Ureter (tissue), 1 donor: ENCODE data around the gene FOXQ1.

GRCh38 chr6:296683-297271 is 4.5 kb downstream of the DUSP22 start:
- PRO-cap: no peak

DNA sequence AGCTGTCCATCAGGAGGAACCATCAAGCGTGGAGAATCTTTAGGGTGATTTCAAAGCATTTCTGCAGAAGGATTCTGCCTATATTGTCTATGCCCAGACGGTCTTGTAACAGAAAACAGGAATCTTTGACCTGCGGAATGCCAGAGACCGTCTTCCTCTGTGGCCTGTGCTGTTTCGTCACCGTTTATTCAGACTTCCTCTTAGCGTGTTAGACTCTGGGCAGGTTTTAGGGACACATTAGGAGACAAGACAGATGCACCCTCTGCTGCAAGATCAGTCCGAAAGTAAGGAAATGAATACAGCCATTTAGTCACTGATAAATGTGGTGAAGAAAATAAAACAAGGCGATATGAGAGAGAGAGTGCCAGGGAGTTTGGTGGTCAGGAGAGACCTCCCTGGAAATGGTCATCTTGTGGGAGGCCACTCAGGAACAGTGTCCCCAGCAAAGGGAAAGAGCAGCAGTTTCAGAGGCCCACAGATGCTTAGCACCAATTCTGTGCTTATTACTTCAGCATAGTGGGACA is 6.4 kb downstream of the DUSP22 start:
- PRO-cap: no peak

- PRO-cap: no peak
Measured at GRCh38 chr6:337617-338347, 45.5 kb downstream of the DUSP22 start.

GRCh38 chr6:387973-388843 is 3.3 kb upstream of the IRF4 start:
- PRO-cap: no peak

DNA sequence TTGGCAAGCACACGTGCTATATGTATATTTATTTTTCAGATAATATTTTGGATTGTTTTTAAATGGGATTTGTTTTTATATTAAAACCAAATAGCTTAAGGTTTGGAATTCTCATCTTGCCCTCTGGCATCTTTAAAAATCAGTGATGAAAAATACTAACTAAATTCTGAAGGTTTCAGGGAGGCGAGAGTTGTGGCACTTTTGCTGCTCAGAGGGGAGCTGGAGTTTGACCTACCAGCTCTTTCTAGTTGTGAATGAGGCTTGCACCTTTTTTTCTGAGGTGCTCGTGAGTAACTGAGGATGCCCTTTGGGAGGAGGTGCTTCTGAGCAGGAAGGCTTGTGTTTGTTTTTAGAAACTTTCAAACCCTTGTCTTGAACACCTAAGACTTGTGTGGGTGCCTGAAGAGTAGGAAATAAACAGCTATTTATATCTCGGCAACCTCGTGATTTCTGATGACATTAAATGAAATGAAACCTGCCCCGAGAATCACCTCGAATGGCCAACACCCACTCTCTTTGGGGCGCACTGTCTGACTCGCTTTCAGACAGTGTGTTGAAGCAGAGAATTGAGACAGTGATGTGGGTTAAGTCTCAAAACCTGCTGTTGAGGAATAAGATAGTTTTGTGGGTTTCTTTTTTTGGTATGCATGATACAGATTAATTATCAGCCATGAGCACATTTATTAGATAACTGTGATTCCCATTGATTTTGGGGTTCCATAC is 8.2 kb downstream of the IRF4 start:
- PRO-cap: no peak

- PRO-cap: no peak
Measured at GRCh38 chr6:410226-411163, 18.9 kb downstream of the IRF4 start.

- PRO-cap: no peak
Measured at GRCh38 chr6:487867-488389, 96.4 kb downstream of the IRF4 start.

DNA sequence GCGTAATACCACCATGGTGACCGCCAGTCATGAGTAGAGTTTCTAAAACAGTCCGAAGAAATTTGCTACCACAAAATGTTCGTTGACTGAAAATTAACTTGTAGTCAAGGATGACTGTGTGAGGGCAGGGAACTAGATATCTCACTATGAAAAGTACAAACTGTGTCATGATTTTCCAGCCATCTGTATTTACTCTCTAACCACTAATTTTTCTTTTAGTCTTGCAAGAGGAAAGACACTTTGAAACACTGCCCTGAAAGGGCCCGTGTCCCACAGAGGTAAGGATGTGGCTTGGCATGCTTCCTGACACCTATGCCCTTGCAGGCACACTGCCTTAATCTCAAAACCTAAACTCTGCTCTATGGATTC is 99.7 kb downstream of the IRF4 start:
- PRO-cap: no peak

GRCh38 chr6:562127-562672 is 94.7 kb downstream of the HUS1B start:
- PRO-cap: no peak

GRCh38 chr6:582385-582817 is 74.5 kb downstream of the HUS1B start:
- PRO-cap: no peak

DNA sequence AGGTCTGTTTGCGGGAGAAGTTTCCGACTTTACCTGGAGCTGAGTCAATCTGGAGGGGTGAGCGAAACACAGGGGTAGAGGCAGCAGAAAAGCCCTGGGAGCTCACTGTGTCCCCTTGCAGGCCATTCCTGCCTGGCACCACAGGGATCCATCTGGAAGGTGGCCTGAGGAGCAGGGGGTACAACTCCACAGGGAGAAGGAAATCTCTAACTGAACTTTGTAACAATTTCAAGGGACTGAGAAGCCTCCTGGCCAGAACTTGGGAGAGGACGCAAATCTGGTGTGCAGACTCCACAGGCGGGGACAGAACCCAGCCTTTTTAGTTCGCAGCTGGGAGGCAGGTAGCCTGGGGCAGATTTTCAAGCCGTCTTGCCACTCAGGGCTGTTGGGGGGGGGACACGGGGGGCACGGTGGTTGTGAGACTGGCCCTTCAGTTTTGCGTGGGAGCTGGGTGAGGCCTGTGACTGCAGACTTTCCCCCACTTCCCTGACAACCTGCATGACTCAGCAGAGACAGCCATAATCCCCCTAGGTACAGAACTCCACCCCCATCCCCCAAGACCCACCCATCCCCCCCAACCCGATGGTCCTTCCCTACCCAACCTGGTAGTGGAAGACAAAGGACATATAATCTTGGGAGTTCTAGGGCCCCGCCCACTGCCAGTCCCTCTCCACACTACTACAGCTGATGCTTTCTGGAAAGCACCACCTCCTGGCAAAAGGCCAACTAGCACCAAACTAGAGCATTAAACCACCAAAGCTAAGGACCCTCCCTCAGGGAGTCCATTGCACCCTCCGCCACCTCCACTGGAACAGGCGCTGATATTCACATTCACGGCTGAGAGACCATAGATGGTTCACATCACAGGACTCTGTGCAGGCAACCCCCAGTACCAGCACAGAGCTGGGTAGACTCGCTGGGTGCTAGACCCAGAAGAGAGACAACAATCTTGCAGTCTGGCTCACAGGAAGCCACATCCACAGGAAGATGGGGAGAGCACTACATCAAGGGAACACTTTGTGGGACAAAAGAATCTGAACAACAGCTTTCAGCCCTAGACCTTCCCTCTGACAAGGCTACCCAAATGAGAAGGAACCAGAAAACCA is 3.1 kb upstream of the HUS1B start:
- PRO-cap: no peak

- PRO-cap: no peak
Measured at GRCh38 chr6:719368-719850, 26.5 kb upstream of the EXOC2 start.

DNA sequence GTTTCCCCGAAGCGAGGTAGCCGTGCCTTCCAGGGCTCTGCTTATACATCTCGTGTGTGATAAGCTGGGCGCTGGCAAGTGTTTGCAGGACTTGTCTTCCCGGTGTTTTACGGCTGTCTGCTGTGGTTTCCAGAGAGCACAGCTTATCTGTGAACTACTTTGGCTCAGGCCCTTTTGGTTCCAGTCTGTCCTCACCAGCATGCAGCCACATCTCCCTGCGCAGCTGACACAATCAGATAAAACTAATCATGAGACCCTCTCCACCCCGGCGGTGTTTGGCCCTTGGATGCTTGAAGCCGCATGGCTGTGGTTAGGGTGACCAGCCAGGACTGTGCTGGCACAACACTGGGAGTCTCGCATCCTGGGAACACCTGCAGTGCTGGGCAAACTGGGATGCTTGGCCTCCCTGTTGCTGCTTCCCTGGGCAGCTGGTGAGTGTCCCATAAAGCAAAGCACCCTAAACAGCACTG is 241.8 kb upstream of the FOXQ1 start:
- PRO-cap: no peak

DNA sequence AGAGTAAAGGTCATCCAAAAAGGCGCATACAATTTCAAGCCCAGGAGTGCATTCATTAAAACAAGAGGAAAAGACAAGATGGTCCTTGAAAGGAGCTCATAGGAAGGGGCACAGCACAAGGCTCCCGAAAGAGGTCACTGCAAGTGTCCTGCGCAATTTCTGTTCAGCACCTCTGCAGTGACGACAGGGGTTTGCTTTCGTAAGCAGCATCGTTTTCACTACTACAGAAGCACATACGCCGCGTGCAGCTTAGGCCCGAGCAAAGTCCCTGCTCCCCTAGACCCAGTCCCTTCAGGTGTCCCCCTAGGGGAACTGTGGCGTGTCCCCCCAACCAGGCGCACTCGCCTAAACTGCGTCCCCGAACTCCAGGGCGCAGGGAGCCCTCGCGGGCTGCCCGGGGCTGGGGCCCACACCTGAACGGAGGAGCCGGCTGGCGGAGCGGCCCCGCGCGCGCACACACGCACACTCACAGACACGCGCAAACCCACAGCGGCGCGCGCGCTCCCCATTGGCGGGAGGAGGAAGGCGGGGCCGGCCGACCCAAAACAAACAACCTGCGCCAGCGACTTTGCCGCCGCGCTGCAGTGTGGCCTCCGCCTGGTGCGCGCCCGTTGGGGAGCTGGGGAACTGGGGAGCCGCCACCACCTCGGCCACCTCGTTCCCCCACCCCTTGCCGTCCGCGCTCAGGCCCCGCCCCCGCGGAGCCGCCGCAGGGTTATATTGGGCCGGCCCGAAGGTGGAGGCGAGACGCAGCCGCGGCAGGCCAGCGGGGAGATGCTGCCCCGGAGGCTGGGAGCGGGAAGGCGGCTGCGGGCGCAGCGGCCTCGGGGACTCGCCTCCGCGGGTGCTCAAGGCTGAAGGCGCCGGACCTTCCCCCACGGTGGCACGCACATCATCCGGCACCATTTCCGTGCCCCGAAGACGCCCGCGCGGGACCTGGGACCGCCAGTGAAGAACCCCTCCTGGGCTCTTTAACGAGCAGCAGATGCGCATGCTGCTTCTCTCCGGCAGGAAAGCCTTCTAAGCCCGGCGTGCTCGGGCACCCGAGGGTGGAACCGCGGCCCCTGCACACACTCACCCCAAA is at the start of gene FOXQ1:
FOXQ1 (plus strand) TSS at position 745 of the 1,084 bp plus-strand sequence.
- PRO-cap: bidirectional peak, plus-strand start at position 745 of the sequence, minus-strand start at position 421 of the sequence

- PRO-cap: unidirectional peak, minus-strand start at chr6:1313783
Measured at GRCh38 chr6:1313054-1314171, 1.5 kb downstream of the FOXQ1 start.

- PRO-cap: no peak
Measured at GRCh38 chr6:1334525-1335310, 22.8 kb downstream of the FOXQ1 start.

DNA sequence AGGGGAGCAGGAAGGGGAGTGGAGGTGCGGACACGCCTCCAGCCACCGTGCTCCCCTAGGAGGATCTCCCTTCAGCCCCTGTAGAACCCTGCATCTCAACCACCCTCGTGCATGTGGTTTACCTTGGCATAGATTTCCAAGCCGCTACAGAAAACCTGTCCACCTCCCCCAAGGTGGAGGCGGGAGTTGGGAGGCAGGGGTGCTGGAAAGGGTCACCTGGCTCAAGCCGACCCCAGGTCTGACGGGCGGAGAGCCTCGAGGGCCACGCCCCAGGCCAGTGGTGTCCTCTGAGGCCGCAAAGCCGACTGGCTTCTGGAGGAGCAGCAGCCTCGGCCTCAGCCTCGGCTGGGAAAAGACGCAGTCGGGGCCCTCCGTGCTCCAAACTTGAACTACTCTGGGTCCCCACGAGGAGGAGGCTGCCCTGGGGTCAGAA is 6.4 kb upstream of the FOXF2 start:
- PRO-cap: no peak

DNA sequence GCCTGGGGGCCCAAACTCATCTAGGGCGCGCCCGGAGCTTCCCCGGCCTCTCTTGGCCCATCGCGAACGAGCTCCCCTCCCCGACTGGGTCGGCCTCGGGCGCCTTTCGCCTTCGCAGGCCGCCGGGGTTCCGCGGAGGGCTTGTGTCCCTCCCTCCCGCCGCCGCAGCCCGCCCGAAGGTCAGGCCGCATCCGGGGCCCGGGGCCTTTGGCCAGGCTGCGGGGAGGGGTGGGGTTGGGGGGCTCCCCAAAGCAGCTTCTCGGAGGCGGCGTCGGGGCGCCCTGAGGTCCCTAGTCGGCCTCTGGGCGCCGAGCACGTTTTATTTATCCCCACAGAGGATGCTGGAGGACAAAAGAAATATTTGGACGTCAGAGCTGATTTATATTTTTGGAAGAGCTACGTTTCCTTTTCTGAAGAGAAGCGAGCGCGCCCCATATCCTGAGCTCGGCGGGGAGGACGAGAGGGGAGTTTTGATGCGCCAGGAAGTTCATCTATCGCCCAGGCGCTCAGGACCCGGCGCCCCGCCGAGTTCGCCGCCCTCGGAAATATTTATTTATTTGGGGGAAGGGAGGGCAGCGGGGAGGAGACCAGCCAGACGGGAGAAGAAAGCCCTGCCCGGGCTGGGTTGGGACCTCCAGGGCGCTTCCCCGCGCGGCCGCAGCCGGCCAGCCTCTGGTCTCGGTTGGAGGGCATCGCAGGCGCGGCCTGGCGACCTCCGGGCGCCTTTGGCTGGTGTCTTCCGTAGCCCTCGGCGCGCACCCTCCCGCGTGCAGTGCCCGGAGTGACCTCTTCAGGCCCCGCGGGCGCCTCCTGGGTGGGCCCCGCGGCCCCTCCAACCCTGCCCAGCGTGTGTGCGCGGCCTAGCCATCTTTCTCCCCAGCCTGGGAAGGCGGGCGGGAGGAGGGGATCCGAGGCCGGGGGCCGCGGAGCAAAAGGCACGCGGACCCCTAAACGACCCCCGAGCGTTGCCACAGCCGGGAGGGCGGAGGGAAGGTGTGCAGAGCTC is 5.6 kb upstream of the FOXF2 start:
- PRO-cap: no peak

DNA sequence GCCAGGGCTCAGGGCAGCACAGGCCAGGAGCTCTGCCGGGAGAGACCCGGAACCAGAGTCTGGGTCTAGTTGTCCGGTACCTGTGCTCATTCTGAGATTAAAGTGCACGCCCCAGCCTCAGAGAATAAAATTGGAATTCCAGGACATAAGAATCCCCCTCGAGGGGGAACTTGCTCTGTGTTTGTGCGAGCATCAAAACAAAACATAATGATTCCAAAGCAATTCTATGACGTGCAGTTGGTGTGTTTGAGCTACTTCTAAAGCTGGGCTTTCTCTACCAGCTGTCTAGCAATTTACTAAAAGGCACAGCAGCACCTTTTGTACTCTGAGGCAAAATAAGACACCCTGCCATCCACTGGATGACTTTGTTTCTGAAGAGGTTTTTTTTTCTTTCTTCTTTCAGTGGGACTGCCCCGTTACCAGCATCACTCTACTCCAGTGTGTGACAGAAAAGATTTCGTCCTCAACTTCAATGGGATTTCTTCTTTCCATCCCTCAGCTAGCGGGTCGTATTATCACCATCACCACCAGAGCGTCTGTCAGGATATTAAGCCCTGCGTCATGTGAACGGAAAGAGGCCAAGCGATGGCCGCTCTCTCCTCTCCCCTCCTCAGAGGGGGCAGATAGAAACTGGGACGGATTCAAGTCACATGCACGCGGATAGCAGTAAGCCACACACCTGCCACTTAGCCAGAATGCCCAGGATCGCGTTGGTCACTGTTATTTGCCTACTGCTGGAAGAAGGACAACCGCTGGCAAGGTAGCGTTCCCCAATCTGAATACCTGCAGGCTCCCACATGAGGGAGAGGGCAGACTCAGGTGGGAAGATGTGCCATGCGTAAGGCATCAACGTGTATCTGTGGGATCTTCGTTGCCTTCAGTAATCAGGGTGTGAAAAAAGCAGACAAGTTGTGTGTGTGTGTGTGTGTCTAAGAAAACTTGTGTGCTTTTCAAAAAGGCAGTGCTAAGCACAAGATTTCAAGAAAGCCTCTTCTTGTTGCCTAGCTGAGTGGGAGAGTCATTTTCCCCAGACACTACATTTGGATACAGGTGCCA is 5.2 kb downstream of the FOXF2 start:
- PRO-cap: no peak

- PRO-cap: no peak
Measured at GRCh38 chr6:1402365-1402659, 12.9 kb downstream of the FOXF2 start.